ENCODE measurements around the genes PGAP3 and ZPBP2.

DNA sequence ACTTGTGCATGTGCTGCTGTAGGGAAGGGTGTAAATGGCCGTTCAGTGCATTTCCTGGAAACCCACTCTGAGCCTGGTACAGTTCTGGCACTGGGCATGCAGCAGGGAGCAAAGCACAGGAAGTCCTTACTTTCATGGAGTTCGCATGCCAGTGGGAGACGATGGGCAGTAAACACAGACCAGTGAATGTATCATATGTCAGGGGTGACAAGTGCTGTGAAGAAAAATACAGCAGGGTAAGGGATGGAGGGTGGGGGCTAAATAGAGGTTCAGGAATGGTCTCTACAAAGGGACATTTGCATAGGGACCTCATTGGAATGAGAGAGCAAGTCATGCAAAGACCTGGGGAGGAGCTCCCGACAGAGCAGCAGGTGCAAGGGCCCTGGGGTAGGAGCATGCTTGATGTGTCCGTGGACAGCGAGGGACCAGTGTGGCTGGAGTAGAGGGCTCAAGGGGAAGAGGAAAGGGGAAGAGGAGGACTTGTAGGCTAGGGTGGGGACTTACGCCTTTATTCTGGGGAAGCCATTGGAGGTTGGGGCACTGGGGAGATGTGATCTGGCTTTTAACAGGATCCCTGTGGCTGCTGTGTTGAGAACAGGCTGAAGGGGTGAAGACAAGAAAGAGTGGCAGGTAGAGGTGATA is 5.7 kb downstream of the STARD3 start:
- RRBS, result no CpG with 5 or more reads among the region's 7 CpGs

GRCh38 chr17:39679275-39679953 is 8.4 kb downstream of the PGAP3 start:
- RRBS, result 35% methylated on average over 1 of the region's 7 CpGs

GRCh38 chr17:39687402-39688552 is at the start of gene PGAP3:
TSS of gene PGAP3 (minus strand) at chr17:39688057.
- RRBS, result 0% methylated on average over 10 of the region's 49 CpGs

DNA sequence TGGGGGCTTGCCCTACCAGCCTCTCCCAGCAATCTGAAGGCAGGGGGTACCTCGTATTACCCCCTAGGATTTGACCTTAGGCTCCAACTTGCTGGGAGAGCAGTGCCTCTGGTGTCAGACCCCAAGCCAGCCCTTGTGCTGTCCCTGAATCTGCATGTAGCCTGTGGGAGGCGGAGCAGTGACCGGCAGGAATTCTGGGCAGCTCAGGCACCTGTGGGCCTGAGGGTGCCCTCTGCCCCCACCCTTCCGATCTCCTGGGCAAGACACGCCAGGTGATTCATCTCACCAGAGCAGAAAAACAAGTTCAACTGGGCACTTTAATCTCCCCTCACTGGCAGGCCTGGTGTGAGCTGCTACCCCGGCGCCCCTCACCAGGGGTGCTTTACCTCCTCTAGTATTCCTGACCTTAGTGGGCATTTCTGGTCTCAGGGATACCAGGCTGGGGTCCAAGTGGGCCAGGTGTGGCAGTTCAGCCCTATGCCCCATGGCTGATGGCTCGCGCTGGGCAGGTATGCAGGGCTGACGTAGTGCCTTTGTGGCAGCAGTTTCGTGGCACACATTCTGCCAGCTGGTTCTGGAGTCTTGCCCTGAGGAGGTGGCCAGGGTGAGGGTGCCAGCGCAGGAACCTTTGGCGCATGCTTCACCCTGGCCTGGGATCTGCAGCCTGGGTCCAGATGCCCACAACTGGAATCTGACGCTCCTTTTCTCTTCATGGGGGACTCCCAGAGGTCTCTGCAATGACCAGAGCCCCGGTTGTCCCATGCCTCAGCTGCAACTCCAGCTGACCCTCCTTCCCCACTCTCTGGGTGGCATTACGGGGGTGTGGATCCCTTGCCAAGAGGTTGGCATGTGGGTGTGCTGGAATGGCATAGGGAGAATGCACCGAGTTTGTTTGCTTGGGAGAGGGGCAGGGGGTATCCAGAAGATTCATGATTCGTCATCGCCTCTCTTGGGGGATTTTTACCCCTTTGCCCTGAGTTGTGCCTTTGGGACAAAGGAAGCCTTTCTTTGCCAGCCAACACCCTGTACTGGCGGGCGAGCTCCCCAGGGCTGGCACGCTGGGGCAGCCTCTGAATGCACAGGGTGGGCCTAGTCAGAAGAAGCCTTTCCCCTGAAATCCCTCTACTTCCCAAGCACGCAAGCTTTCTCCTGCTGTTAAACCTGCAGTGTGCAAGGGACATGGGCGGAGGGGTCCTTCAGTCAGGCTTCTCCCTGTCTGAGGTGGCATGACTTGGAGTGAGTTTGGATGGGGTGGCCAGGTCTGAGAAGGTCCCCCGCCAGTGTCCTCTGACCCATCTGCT is 6.3 kb downstream of the ERBB2 start:
- RRBS, result no CpG with 5 or more reads among the region's 25 CpGs

- RRBS, result no CpG with 5 or more reads among the region's 11 CpGs
These were observed 9.1 kb downstream of the ERBB2 start for GRCh38 chr17:39708786-39709469.

GRCh38 chr17:39794706-39795160 is 57.0 kb downstream of the GRB7 start:
- RRBS, result no CpG with 5 or more reads among the region's 2 CpGs

GRCh38 chr17:39867496-39868793 is at the start of gene ZPBP2:
TSS of gene ZPBP2 (plus strand) at chr17:39868202.
- RRBS, result 10% methylated on average over 8 of the region's 93 CpGs

- RRBS, result no CpG with 5 or more reads among the region's 14 CpGs
These were observed 3.3 kb upstream of the GSDMB start for GRCh38 chr17:39921341-39922543.

DNA sequence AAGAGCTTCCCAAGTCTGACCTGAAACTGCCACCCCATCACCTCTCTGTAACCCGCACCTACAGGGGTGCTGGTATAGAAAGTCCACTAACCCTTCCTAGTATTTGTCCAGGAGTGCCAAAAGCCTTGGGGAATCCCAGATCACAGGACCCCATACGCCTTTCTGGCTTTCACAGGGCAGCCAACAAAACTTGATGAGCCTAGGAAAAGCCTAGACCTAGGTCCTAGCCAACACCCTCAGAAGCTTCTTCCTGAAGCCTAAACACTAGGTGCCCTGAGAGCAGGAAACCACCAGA is 1.4 kb downstream of the ORMDL3 start:
- RRBS, result no CpG with 5 or more reads among the region's 2 CpGs

GRCh38 chr17:39992907-39993529 is 12.4 kb downstream of the PSMD3 start:
- RRBS, result no CpG with 5 or more reads among the region's 14 CpGs

- RRBS, result 56% methylated on average over 3 of the region's 28 CpGs
These were observed 8.0 kb downstream of the CSF3 start for GRCh38 chr17:40022867-40024026.

GRCh38 chr17:40026578-40027364 is 11.5 kb downstream of the CSF3 start:
- RRBS, result 14% methylated on average over 5 of the region's 32 CpGs

DNA sequence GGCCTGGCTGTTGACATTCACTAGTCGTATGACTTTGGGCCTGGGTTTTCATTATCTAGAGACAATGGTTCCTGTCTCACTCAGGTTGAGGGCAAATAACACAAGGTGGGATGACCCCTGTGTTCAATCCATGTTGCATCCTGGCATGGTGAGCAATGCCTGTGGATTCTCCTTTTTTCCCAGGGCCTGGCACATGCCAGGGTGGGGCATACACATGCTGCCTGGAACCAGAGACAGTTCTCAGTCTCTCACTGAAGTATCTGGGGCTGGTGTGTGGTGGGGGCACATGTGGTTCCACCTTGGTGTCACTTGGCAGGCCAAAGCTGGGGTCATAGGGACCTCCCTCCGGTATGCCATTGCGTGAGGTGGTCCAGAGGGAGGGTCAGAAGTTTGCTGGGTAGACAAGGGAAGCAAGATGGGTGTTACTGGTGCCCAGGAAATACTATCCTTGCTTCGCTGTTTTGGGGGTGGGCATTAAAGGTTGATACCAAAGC is 5.5 kb downstream of the THRA start:
- RRBS, result no CpG with 5 or more reads among the region's 4 CpGs

GRCh38 chr17:40103741-40104219 is 3.4 kb upstream of the NR1D1 start:
- RRBS, result no CpG with 5 or more reads among the region's 6 CpGs

GRCh38 chr17:40122470-40122917 is 723 bp downstream of the MSL1 start:
- RRBS, result 1% methylated on average over 24 of the region's 50 CpGs

GRCh38 chr17:40122918-40123592 is 1.3 kb downstream of the MSL1 start:
- RRBS, result 2% methylated on average over 2 of the region's 45 CpGs

DNA sequence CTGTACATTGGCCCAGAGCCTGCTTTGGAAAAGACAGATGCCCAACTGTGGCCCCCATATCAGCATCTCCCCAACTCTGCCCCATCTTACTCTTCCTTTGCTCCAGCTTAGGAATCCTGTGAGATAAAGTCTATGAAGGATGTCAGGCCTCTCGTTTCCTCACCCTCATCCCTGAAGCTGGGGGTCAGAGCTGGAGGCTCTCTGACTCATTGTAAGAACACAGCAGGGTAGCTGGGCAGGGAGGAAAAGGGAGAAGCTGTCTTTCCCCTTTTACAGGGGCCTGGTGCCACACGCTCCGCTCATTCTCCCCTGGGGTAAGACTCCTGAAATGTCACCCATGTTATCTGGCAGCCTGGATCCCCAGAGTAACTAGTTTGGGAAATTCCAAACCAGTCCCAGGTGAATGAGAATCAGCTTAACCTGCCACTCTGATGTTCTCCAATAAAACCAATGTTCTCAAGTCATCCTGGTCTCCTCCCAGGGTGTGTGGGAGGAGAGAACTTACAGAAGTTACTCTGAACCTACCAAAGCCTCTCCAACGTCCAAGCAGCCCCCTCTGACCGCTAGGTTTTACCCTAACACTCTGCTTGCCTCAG is 2.8 kb downstream of the RAPGEFL1 start:
- RRBS, result no CpG with 5 or more reads among the region's 5 CpGs

DNA sequence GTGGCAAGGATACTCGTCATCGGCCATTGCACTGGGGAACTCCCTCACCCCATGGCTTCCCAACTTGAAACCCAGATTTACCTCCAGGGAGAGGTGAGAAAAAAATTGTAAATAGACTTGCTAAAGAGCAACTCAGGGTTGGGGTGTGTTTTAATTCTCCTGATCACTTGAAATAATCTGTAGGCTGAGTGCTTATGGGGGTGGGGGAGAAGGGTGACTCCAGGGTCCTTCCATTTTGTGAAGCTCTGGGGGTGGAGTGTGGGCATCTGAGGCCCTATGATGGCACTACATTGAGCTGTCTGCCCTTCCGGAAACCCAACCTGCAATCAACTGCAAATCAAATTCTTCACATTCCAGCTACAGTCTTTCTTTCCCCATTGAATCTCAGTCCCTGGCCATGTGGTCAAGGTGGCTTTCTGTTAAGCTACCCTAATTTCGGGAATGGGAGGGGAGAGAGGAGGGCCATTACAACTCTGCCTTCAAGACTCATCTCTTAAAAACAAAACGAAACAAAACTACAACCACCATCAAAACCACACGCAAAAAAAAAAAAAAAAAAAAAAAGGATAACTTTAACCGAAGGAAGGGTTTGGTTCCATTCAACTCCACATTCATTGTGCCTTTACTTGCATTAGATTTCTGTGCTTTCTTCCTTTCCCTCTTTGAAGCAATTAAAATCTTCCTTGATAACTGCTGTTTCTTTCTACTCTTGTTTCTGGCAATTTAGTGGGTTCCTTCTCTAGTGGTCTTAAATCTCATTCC is 5.9 kb upstream of the CDC6 start:
- RRBS, result no CpG with 5 or more reads among the region's 7 CpGs

DNA sequence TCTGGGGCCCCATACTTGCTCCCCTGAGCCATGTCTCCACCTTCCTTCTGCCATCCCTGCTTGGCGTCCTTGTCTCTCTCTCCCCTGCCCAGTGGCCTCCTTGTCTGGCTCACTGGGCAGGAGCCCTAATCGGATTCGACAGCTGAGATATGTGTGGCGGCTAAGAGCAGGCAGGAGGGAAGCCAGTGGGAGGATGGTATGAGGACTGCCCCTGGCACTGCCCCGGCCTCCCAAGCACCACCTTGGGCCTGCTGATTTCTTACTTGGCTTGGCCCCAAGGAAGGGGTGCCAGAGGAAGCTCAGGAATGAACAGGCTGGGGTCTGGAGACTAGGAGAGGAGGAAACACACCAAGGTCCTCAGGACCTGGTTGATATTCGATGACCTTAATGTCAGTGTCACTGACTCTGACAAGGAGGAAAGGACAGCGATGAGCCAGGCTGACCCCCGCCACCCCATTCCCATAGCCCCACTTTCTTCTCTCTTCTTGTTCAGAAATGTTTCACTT is 2.1 kb downstream of the RARA start:
- RRBS, result no CpG with 5 or more reads among the region's 8 CpGs

DNA sequence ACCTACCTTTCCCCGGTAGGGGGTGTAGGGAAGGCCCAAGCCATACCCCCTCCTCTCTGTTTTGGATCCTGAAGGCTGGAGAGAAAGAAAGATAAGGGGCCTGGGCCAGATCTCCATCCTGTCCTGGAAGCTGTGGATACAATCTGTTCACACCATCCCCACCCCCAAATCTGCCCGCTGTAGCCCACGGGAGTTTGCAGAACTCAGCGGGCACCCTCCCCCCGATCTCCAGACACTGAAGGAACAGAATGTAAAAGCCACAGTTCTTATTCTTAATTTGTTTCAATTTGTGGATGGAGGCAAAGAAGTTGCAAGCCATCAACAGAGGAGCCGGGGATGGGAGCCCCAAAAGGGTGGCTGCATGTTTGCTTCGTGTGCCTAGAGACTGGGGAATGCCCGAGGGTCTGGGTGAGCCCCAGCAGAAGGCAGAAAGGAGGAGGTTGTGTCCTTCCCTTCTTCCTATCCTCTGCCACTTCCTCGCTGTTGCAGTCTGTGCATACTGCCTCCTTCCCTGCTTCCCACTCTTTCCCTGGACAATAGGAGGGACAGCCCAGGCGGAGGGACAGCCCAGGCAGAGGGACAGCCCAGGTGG is 27.1 kb downstream of the GJD3 start:
- RRBS, result no CpG with 5 or more reads among the region's 10 CpGs